Liver (tissue), 9 donors: ENCODE results near the genes ADRA2B and CNNM4.

DNA sequence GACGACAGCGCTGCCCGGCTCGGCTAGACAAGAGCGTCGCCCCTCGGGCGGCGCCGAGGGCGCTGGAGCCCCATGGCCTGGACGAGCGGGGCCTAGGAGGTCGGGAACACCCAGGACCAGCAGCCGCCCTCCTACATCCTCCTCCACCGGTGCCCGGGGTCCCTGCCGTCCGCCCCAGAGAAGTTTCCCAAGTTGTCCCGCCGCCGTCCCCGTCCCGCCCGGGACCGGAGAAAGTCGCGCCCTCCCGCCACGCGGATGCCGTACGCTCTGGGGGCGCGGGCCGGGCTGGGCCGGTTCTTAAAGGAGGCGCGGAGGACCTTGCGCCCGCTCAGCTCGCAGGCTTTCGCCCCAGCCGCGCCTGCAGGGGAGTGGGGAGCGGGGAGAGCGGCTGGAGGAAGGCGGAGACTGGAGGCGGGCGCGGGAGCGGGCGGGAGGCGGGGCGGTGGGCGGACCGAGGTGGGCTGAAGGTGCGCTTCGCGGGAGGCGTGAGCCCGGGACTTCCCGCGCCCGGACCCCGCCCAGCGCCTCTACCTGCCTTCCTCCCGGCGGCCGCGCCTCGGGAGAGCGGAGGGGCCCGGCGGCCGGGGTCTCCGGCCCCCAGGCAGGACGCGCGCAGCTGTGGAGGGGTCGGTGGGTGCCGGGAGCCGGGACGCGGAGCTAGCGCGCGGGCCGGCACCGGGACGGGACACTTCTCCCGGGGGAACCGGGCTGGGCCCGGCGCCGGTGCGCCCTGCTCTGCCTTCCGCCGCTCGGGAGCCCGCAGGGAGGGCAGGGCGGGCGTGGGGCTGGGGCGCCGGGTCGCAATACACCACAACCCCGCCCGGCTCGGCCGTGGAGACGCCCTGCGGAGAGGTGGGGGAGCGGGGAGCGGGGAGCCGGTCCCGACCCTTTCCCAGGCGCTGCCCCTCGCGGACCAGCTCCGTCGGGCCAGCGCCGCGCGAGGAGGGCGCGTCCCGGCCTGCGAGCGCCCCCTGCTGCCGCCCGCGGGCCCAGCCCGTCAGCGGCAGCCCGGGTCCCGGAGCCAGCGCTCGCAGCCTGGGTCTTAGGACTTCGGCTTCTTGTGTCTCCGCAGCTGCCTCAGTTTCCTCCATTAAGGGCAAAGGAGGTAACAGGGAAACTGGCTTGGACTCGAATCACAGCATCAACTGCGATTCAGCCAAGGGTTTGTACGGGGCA is at the start of gene ADRA2B:
ADRA2B (minus strand) TSS at position 370 of the 1,176 bp plus-strand sequence.
- PRO-cap, 5 experiments, result peak in 4 of 5 experiments; most common plus-strand start position 423 of the sequence (in 1); most common minus-strand start position 370 of the sequence (in 4)
- RAMPAGE, long total RNA, 2 experiments, result start-site peak on the minus strand in 1 of 2 experiments, centred at positions 272 to 358 of the sequence, 34 to 84 reads per replicate
- RRBS, result 6% methylated on average over 64 of the region's 144 CpGs

- PRO-cap, 5 experiments, result no peak in any of the 5 experiments
- RAMPAGE, long total RNA, 2 experiments, result no peak in any of the 2 experiments
- RRBS, result no CpG with 5 or more reads among the region's 8 CpGs
Observed at GRCh38 chr2:96147624-96148085, 2.4 kb upstream of the DUSP2 start.

- PRO-cap, 5 experiments, result no peak in any of the 5 experiments
- RAMPAGE, long total RNA, 2 experiments, result no peak in any of the 2 experiments
- RRBS, result no CpG with 5 or more reads among the region's 15 CpGs
Observed at GRCh38 chr2:96184094-96184878, 24.3 kb downstream of the STARD7 start.

GRCh38 chr2:96326015-96326409 is 895 bp downstream of the ITPRIPL1 start:
- PRO-cap, 5 experiments, result peak in 1 of 5 experiments; most common minus-strand start chr2:96326075 (in 1)
- RAMPAGE, long total RNA, 2 experiments, result no peak in any of the 2 experiments
- RRBS, result no CpG with 5 or more reads among the region's 6 CpGs

DNA sequence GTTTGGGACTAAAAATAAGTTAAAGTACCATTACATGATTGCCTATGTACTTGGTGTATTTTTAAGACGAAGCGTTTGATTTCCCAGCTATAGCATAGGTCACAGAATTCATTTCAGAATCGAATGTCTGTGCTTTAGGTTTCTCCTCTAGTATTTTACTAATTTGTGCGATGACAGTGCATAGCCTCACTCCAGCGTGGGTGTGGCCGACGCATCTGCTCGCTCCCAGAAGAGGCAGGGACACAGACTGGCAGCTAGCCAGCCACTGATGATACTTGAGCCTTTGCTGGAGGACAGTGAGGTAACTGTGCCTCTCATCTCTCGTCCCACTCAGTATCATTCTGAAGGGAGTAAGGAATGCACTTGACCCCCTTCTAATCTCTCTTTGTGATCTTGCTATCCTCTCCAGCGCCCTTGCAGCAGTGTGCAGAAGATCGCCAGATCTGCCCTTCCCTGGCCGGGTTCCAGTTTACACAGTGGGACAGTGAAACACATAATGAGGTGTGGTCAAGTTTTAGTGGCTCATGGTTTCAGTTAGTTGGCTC is 17.4 kb downstream of the NCAPH start:
- PRO-cap, 5 experiments, result no peak in any of the 5 experiments
- RAMPAGE, long total RNA, 2 experiments, result no peak in any of the 2 experiments
- RRBS, result no CpG with 5 or more reads among the region's 12 CpGs

- PRO-cap, 5 experiments, result peak in 2 of 5 experiments; most common plus-strand start chr2:96357171 (in 1); most common minus-strand start chr2:96357017 (in 2)
- RAMPAGE, long total RNA, 2 experiments, result no peak in any of the 2 experiments
- RRBS, result no CpG with 5 or more reads among the region's 11 CpGs
Observed at GRCh38 chr2:96356699-96357453, 21.3 kb downstream of the NCAPH start.

DNA sequence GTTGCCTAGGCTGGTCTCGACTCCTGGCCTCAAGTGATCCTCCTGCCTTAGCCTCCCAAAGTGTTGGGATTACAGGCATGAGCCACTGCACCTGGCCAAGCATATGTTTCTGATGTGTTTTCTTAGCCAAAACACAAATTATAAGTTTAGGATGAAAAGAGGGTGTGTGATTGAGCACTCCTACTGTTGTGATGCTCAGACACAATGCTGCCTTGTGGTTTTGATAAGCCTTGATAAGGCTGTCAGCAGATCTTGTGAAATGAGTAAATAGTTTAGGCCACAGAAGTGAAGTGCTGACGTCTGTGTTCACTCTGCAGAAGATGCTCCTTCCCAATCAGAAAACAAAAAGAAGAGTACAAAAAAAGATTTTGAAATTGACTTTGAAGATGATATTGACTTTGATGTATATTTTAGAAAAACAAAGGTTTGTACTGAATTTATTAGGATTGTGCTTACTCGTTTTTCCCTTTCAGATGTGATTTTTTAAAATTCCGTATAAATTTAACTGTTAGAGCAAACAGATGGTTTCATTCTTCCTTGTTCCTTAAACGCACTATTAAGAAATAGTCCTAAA is 24.3 kb downstream of the NCAPH start:
- PRO-cap, 5 experiments, result no peak in any of the 5 experiments
- RAMPAGE, long total RNA, 2 experiments, result no peak in any of the 2 experiments
- RRBS, result no CpG with 5 or more reads among the region's 5 CpGs

DNA sequence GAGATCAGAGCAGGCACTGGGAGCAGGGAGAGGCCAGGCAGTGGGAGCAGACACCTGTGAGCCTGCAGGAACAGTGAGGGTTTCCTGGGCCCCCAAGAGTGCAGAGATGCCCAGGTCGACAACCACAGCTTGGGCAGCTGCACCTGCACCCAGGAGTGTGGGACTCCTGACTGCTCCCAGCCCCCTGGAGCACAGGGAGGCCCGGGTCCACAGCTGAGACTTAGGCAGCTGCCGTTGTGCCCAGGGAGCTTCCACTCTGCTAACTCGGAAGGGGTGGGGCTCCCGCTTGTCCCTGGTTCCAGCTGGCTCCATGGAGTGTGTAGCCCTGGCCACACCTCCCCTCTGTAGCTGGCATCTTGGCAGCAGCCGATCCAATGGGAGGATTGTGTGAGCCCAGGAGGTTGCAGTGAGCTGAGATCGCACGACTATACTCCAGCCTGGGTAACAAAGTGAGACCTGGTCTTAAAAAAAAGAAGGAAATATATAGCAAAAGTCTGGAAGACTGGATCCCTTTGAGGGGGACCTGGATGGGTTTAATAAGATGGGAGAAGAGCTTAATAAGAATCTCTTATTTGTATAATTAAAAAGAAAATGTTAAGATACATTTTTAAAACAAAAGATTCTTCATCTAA is 69.4 kb downstream of the NCAPH start:
- PRO-cap, 5 experiments, result no peak in any of the 5 experiments
- RAMPAGE, long total RNA, 2 experiments, result no peak in any of the 2 experiments
- RRBS, result no CpG with 5 or more reads among the region's 8 CpGs

- PRO-cap, 5 experiments, result no peak in any of the 5 experiments
- RAMPAGE, long total RNA, 2 experiments, result no peak in any of the 2 experiments
- RRBS, result no CpG with 5 or more reads among the region's 30 CpGs
Observed at GRCh38 chr2:96554774-96555618, 18.4 kb downstream of the ARID5A start.

DNA sequence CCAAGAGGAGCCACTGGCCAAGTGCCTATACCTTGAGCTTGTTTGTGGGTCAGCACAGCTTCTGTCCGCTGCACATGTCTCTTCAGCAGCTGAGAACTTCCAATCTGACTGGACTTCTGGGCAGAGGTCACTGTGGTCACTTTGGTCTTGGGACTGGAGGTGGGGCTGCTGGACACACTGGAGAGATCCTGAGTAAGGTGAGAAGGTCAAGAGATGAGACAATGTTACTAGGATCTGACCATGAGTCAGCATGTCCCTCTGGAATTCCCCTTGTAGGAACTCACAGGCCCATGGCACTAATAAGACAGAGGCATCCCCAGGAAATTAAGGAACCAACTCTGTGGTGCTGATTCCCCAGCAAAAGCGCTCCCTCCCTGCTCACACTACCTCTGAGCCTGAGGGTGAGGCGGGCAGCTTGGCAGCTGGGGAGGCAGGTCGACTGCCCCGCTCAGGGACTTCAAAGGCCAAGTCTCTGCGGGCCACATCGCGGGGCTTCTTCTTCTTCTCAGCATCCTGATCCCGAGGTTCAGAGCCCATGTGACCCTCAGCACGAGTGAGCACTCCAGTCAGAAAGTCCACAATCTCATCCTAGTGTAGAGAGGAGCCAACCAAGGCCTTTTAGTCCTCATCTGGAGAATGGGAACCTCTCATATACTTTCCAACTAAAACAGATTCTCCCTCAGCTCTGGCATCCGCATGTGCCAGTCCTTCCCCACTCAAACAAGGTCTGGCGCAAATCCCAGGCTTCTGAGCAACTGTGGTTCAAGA is 29.5 kb downstream of the KANSL3 start:
- PRO-cap, 5 experiments, result no peak in any of the 5 experiments
- RAMPAGE, long total RNA, 2 experiments, result no peak in any of the 2 experiments
- RRBS, result no CpG with 5 or more reads among the region's 12 CpGs

- PRO-cap, 5 experiments, result no peak in any of the 5 experiments
- RAMPAGE, long total RNA, 2 experiments, result no peak in any of the 2 experiments
- RRBS, result no CpG with 5 or more reads among the region's 6 CpGs
Observed at GRCh38 chr2:96759347-96759948, 1.3 kb upstream of the CNNM4 start.

DNA sequence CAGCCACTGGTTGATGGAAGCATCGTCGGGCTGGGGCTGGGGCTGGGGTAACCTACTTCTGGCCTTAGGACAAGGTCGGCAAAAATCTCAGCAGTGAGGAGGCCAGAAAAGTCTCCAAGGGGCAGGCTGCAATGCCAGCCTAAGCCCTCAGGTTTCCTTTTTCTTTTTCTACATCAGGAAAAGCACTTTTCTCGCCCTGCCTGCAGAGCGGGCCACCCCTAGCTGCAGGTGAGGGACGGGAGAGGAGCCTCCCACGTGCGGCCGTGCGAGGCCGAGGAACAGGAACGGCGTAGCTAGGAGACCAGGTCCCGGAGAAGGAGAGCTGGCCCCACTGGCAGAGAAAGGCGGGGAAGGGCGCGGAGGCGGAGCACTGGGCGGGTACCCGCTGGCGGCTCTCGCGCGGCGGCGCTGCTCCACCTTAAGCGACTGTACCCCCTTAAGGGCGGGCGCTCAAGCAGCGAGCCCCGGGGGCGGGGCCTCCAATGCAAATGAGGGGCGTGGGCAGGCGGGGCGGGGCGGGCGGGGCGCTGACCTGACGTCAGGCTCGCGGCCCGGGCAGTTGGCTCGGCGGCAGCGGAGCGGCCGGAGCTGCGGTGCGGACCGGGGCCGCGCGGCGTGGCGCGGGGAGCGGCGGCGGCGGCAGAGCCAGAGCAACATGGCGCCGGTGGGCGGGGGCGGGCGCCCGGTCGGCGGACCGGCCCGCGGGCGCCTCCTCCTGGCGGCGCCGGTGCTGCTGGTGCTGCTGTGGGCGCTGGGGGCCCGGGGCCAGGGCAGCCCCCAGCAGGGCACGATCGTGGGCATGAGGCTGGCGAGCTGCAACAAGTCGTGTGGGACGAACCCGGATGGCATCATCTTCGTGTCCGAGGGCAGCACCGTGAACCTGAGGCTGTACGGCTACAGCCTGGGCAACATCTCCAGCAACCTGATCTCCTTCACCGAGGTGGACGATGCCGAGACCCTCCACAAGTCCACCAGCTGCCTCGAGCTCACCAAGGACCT is at the start of gene CNNM4:
CNNM4 (plus strand) TSS at position 558 of the 999 bp plus-strand sequence.
- PRO-cap, 5 experiments, result peak in 5 of 5 experiments; most common plus-strand start position 558 of the sequence (in 5); most common minus-strand start position 428 of the sequence (in 5)
- RAMPAGE, long total RNA, 2 experiments, result no peak in any of the 2 experiments
- RRBS, result 1% methylated on average over 26 of the region's 91 CpGs

GRCh38 chr2:96856948-96857499 is 792 bp downstream of the ANKRD39 start:
- PRO-cap, 5 experiments, result peak in 2 of 5 experiments; most common plus-strand start chr2:96857221 (in 1)
- RAMPAGE, long total RNA, 2 experiments, result no peak in any of the 2 experiments
- RRBS, result 2% methylated on average over 2 of the region's 16 CpGs

GRCh38 chr2:96867460-96868093 is 2.3 kb downstream of the SEMA4C start:
- PRO-cap, 5 experiments, result no peak in any of the 5 experiments
- RAMPAGE, long total RNA, 2 experiments, result no peak in any of the 2 experiments
- RRBS, result no CpG with 5 or more reads among the region's 15 CpGs

GRCh38 chr2:96888447-96889114 is 18.7 kb upstream of the SEMA4C start:
- PRO-cap, 5 experiments, result no peak in any of the 5 experiments
- RAMPAGE, long total RNA, 2 experiments, result no peak in any of the 2 experiments
- RRBS, result no CpG with 5 or more reads among the region's 14 CpGs

DNA sequence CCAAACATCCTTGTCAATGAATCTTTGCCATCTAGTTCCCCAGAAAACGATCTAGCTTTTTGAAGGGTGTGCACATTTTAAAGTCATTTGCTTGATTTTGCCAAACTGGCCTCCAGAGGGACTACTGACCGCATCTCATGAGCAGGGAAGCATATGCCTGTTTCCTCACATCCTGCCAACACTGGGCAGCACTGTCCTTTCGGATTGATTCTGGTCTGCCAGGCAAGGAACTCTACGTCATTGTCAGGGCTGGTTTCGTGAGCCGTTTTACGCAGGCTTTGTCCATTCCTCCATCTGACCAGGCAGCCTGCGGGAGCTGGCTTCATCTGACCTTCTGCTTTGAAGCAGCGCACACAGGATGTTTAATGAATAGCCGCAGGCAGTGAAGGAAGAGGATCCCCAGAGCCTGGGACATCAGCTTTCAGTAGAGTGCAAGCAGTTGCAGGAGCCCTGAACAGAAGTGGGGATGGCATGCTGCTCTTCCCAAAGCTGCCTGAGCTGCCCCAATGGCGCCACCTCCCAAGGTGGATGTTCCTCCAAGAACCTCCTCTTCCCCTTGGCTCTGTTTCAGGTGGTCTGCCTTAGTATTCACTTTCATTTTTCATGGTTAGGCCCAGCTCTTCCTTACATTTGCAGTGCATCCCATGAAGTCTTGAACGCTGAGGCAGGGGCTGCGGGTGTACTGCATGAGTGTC is 46.4 kb upstream of the SEMA4C start:
- PRO-cap, 5 experiments, result no peak in any of the 5 experiments
- RAMPAGE, long total RNA, 2 experiments, result no peak in any of the 2 experiments
- RRBS, result no CpG with 5 or more reads among the region's 13 CpGs

GRCh38 chr2:97189031-97189543 is 76.1 kb downstream of the ANKRD36 start:
- PRO-cap, 5 experiments, result no peak in any of the 5 experiments
- RAMPAGE, long total RNA, 2 experiments, result no peak in any of the 2 experiments
- RRBS, result no CpG with 5 or more reads among the region's 9 CpGs

- PRO-cap, 5 experiments, result no peak in any of the 5 experiments
- RAMPAGE, long total RNA, 2 experiments, result no peak in any of the 2 experiments
- RRBS, result no CpG with 5 or more reads among the region's 6 CpGs
Observed at GRCh38 chr2:97194668-97195123, 81.7 kb downstream of the ANKRD36 start.

GRCh38 chr2:97202027-97202744 is 89.2 kb downstream of the ANKRD36 start:
- PRO-cap, 5 experiments, result no peak in any of the 5 experiments
- RAMPAGE, long total RNA, 2 experiments, result no peak in any of the 2 experiments
- RRBS, result no CpG with 5 or more reads among the region's 13 CpGs

DNA sequence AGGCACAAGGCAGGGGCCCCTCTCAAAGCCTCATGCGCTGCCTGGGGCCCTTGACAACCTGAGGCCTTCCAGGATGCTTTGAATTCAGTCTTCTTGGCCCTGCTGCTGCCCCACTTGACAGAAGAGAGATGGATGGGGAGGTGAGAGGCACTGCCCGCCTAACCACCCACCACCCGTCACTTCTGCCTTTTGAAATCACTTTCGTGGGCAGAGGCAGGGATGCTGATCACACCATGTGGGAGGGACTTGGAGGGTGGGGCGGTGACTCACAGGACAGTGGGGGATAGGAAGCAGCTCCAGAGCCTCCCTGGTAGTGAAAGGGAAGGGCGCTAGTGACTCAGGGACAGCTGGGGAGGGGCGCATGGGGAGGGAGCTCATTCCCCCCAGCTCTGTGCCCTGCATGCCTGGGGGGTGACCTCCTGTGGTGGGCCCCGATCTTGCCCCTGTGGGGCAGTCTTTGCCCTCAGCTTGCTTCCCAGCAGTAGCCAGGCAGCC is 26.7 kb upstream of the COX5B start:
- PRO-cap, 5 experiments, result no peak in any of the 5 experiments
- RAMPAGE, long total RNA, 2 experiments, result no peak in any of the 2 experiments
- RRBS, result no CpG with 5 or more reads among the region's 8 CpGs